Measurements from ENCODE around the gene NADK2.

DNA sequence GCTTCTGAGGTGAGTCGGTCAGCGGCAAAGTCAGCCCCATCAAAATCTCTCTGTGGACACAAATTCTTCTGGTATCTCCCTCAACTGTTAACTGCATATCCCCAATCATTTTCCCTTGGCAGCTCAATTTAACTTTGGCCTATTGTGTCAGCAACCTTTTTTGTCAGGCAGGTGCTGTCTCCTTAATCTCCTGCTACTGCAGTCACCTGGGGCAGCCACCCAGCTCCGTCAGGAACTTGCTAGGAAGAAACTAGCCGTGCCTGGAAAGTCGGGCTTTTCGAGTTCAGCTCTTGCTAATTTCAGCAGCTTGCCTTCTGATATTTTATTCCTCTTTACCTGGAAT is 42.4 kb downstream of the PRLR start:
- RRBS, 2 experiments, result no CpG with 5 or more reads among the region's 6 CpGs

DNA sequence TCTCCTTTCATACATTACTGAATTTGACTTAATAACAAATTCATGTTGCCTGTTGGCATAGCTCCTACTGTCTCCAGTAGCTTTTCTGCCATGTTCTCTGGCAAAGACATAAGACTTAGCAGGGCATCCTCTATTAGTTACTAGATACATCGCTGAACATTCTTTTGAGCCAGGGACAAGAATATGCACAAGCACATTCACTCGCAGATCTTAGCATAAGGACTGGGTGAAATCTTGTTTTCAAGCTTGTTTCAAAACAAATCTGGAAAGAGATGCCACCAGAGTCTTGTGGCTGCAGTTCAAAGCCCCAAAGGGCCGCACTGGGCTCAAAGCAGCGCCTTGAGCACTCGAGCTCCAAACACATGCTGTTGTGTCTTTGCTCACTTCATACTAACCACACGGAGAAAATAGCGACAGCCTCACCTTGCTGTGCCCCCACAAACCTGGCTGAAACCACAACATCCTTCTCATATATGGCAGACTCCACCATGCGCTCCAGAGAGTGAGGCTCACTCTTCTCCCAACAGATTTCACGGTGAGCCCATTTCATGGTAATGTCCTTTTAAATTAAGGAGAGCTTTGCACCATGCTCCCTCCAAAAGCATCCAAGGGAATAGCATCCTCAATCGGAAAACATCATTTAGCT is 34.2 kb upstream of the IL7R start:
- RRBS, 2 experiments, result no CpG with 5 or more reads among the region's 10 CpGs

GRCh38 chr5:35858713-35859953 is 2.4 kb downstream of the IL7R start:
- RRBS, 2 experiments, result no CpG with 5 or more reads among the region's 7 CpGs

GRCh38 chr5:35876152-35876957 is 19.7 kb downstream of the IL7R start:
- RRBS, 2 experiments, result no CpG with 5 or more reads among the region's 6 CpGs

DNA sequence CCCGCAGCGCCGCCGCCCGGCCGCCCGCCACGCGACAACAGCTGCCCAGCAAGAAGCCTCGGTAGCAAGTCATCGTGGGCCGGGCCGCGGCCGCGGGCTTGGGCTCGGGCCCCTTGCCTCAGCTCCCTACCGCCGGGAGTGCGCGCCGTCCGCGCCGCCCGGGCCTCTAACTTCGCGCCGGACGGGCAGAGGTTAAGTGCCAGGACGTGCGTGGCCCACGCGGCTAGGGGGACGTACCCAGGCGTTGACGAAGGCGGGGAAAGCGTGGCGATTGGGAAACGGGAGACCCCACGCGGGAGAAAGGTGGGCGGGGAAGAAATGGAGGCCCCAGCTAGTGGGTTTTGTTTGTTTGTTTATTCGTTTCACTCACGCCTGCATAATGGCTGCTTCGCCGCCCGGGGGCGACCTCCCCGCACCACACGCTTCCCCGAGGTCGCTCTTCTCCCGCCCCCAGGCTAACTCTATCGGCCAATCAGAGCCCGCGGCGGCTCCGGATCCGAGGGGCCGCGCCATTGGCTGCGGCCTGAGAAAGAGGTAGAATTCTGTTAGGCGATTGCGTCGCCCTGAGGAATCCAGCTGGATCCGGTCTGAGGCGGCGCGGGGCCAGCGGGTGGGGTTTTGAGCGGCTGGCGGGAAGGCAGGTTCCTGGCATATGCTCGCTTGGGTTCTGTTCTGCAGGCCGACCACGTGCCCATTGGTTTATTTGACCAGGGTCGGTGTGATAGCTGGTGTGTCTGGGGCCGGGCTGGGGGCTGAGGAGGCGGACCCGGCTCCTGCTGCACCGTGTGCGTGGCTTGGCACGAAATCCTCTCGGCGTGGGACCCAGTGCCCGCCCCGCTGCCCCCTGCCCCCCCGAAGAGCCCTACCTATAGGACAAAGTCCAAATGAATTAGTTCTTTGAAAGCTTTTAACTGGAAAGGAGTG is at the start of gene NADK2:
Gene NADK2, minus strand, starts transcription at position 200 of the 924 bp plus-strand sequence.
- RRBS, 2 experiments, result 1% methylated on average over 33 of the region's 89 CpGs

- RRBS, 2 experiments, result no CpG with 5 or more reads among the region's 4 CpGs
Observed at GRCh38 chr5:36418156-36418565, 116.5 kb upstream of the RANBP3L start.

GRCh38 chr5:36679864-36680555 is 73.6 kb downstream of the SLC1A3 start:
- RRBS, 2 experiments, result no CpG with 5 or more reads among the region's 9 CpGs

- RRBS, 2 experiments, result no CpG with 5 or more reads among the region's 3 CpGs
Observed at GRCh38 chr5:36723831-36724354, 117.5 kb downstream of the SLC1A3 start.

- RRBS, 2 experiments, result under 1% methylated on average over 26 of the region's 37 CpGs
Observed at GRCh38 chr5:36876144-36876510, 442 bp upstream of the NIPBL start.

GRCh38 chr5:36911566-36912146 is 35.1 kb downstream of the NIPBL start:
- RRBS, 2 experiments, result no CpG with 5 or more reads among the region's 3 CpGs

- RRBS, 2 experiments, result no CpG with 5 or more reads among the region's 3 CpGs
Observed at GRCh38 chr5:36945397-36945965, 68.9 kb downstream of the NIPBL start.

DNA sequence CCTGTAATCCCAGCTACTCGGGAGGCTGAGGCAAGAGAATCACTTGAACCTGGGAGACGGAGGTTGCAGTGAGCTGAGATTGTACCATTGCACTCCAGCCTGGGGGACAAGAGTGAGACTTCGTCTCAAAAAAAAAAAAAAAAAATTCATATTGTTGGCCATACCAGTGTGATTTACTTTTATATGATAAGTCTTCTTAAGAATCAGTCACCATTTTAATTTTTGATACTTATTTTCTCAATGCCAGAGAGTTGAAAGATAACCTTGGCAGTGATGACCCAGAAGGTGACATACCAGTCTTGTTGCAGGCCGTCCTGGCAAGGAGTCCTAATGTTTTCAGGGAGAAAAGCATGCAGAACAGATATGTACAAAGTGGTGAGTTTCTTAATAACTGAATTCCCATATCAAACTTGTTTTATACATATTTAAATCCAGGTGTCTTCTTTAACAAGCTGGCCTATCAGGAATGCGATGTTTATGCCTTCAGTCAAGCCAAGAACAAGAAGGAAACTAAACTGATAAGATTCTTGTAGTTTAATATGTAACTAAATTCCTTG is 81.4 kb downstream of the NIPBL start:
- RRBS, 2 experiments, result no CpG with 5 or more reads among the region's 5 CpGs

DNA sequence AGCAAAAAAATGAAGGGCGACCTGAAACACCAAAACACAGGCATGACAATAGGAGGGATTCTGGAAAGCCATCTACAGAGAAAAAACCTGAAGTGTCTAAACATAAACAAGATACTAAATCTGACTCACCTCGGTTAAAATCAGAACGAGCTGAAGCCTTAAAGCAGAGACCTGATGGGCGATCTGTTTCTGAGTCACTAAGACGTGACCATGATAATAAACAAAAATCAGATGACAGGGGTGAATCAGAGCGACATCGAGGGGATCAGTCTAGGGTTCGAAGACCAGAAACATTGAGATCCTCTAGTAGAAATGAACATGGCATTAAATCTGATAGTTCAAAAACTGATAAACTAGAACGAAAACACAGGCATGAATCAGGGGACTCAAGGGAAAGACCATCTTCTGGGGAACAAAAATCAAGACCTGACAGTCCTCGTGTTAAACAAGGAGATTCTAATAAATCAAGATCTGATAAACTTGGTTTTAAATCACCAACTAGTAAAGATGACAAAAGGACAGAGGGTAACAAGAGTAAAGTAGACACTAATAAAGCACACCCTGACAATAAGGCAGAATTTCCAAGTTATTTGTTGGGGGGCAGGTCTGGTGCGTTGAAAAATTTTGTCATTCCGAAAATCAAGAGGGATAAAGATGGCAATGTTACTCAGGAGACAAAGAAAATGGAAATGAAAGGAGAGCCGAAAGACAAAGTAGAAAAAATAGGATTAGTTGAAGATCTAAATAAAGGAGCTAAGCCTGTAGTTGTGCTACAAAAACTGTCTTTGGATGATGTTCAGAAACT is 109.1 kb downstream of the NIPBL start:
- RRBS, 2 experiments, result no CpG with 5 or more reads among the region's 13 CpGs

- RRBS, 2 experiments, result no CpG with 5 or more reads among the region's 2 CpGs
Observed at GRCh38 chr5:37063481-37063959, 185.7 kb downstream of the CPLANE1 start.

- RRBS, 2 experiments, result 94 to 96% methylated on average over 3 to 6 of the region's 18 CpGs
Observed at GRCh38 chr5:37835176-37835724, 4.6 kb downstream of the GDNF start.

DNA sequence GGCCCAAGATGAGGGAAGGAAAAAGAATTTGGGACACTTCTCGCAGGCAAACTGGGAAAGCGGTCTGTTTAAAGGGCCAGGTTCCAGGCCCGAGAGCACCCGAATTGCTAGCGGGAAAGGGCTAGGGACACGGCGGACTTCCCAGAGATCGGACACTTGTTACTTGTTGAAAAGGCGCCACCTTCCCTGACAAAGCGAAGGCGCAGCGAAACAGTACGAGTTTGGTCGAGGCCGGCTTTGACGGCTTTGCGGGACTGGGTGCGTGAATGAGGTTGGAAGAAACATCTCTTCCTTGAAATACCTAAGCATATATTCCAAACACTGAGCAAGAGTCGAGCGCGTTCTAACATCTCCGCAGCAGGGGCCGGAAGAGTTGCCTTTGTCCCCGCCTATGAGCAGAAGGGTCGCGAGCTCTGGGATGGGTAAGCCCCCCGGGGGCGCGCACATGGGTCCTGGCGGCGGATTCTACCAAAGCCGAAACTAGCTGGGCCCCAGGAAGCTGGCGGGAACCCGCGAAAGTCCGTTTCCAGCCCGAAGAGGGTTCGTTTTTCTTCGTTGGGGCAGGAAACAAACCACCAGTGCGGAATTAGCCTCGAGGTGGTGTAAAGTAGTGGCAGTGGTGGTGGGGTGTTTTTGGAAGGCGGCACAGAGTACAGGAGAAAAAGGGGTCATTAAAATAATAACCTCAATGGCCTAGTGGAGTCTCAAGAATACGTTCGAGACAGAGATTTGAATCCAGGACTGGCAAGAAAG is 1.5 kb downstream of the GDNF start:
- RRBS, 2 experiments, result 82 to 83% methylated on average over 5 of the region's 44 CpGs

DNA sequence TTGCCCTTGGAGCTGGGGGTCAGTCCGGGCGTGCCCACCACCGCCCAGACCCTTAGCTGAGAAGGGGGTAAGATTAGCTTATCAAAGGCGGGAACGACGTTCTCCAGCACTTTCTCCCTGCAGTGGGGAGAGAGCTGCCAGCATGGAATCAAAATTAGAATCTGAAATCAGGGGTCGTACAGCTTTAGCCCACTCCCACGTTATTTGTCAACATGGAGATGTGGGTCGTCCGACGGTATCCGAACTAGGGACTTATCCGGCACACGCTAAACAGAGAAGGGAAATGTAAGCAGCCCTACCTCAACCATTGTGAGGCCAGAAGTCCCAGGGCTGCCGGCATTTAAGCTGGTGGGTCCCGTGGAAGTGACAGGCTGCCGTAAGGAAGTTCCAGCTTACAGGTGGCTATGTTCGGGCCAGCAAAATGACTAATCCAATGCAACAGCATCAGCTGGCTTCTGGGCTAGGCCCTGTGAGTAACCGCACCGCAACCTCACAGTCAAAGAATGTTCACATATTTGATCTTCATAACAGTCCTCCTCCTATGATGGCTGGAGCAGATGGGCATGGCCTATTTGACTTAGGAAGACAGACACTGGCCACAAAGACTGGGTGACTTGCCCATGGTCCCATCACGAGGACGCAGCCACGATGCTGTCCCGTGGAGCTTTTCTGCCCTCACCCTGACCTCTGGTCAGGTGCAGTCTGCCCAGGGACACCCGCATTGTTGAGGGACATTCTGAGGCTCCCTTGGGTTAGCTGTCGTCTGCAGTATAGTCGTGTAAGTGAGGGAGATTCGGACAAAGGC is 88.3 kb downstream of the LIFR start:
- RRBS, 2 experiments, result 96 to 97% methylated on average over 3 of the region's 28 CpGs

GRCh38 chr5:38494012-38494476 is 62.4 kb downstream of the LIFR start:
- RRBS, 2 experiments, result no CpG with 5 or more reads among the region's 8 CpGs

GRCh38 chr5:38532099-38532744 is 24.2 kb downstream of the LIFR start:
- RRBS, 2 experiments, result no CpG with 5 or more reads among the region's 9 CpGs

DNA sequence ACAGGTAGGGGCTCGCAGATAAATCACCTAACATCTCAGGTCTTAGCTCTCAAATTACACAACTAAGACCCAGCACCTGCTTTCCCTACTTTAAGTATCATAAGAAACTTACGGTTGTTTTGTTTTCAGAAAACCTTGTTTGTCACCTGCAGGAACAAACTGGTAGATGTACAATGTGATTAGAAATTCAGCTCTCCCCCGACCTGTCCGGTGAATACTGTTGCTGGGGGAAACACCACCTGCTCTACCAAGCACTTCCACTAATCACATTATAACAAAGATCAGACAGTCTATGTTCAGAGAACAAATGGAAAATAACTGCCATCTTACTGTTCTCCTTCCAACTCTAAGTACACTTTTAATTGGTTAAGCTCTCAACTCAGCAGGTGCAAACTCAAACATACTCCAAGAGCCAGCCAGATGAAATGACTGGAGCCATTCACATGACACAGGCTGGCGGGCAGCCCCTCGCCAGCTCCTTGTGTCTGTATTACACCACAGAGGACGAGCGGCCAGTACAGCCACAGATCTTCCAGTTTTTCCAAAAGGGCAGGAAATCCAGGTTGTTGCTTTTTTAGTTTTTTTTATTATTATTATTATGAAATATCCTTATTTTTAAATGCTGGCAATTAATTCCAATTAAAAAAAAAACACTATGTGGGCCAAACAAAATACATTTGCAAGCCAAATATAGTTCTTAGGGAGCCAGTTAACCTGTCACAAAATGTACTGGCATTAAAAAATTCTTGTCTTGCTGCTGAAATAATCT is 16.1 kb downstream of the LIFR start:
- RRBS, 2 experiments, result no CpG with 5 or more reads among the region's 8 CpGs